Endodermal cell (in vitro differentiated cells): ENCODE measurements around the genes CHMP2B and NIT2.

DNA sequence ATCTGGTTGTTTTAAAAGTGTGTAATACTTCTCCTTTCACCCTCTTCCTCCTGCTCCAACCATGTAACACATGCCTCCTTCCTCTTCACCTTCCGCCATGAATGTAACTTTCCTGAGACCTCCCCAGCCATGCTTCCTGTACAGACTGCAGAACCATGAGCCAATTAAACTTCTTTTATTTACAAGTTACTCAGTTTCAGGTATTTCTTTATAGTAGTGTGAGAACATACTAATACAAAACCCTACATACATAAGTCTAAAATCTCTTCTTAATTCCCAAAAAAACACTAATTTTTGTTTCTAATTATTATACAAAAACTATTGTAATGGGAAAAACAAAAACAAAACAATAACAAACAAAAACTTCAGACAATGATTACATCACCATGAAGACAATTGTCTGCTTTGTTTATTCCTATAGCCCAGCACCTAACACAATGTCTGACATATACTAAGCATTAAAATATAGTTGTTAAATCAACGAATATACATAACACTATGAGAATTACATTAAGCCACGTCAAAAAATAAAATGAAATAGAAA, 29.7 kb downstream of the GBE1 start:
- PRO-cap, result no peak

DNA sequence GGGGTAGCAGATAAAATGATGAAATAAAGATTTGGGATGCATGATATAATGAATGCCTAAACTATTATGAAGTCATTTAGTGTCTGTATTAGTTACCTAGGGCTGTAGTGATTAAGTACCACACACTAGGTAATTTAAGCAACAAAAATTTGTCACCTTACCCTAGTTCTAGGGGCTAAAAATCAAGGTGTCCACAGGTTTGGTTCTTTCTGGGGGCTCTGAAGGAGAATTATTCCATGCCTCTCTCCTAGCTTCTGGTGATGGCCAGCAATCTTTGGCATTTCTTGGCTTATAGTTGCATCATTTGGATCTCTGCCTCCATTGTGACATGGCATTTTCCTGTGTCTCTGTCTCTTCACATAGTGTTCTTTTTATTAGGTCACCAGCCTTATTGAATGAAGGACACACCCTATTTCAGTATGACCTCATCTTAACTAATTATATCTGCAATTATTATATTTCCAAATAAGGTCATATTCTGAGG, 3.1 kb upstream of the GBE1 start:
- PRO-cap, result no peak

DNA sequence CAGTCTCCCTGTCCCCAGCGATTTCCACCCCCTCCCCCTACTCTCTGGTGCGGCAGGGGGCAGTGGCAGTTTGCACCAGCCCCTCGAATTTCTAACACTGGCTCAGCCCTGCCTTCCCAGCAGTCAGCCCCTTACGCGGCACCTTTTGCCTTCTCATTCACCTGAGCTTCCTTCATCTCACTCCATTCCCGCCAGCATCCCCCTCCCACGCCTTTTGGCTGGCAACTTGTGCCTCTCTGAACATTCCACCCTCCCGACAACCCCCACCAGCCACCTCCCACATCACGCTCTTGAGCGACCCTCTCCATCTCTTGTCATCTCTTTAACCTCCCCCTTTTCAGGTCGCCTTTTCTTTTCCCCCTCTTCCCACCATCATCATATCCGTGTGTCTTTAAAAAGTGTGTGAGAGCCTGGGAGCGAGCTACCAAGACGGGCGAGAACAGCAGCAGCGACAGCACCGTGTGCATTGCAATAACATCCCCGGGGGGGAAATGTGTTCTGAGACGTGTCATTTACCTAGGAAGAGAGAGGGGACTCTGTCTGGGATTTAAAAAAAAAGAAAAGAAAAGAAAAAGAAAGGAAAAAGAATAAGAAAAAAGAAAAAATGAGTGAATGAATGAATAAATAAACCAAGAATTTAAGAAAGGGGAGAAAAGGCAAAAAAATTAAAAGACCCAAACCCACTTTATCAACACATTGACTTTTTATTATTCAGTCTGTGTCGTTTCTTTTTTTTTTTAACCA, 1.1 kb downstream of the CADM2 start:
- PRO-cap, result no peak

DNA sequence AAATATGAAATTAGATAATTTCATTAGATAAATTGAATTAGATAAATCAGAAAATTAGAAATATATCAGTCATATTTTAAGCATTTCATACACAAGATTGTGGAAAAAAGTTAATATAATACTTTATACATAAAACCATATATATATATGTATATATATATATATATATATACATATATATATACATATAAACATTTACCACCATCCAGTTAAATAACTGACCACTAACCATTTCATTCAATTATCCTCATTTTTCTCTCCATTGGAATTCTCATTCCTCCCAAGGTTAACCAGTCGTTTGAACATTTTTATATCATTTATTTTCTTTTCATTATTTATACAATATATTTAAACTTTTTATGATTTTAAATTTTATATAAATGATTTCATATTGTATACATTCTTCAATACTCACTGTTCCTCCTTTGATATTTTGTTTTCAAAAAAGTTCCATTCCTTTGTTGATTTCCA, 424.6 kb downstream of the CADM2 start:
- PRO-cap, result no peak

DNA sequence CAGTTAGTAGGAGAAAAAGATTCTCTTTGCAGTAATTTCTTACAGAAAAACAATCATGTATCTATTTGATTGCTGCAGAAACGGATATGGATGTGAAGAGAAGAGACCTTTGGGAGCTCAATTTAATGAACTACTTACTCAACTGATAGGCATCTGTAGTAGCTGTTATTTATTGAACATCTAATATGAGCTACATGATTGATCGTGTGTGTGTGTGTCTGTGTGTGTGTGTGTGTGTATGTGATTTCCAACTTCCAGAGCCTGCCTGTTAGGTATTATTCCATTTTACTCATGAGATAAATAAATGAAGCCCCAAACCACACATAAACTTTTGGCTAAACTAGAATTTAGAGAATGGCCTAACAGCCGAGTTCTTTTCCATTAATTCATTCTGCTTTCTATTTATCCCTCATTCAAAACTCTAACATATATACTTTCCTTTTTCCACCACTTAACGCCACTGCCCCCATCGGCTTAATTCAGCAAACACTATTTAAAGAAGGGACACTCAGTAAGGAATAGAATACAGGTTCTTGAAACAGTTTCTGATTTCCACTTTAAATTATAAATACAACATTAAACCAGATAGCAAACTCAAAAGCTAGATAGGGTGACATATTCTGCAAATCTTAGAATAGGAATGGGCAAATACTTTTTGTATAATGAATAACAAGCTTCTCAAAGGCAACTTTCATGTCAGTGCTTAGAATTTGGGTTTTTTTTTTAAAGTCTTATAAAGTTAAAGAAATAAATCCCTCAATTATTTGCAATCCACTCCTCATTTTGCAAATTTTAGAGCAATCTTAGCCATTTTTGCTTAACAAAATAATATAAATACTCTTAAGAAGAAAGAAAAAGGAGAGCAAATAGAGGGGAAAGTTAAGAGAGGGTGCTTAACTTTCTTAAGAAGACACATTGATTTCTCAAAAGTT, 47.9 kb downstream of the VGLL3 start:
- PRO-cap, result no peak

- PRO-cap, result bidirectional peak, plus-strand start at chr3:86990627, minus-strand start at chr3:86990545
Measured at GRCh38 chr3:86990132-86990797, 684 bp downstream of the VGLL3 start.

DNA sequence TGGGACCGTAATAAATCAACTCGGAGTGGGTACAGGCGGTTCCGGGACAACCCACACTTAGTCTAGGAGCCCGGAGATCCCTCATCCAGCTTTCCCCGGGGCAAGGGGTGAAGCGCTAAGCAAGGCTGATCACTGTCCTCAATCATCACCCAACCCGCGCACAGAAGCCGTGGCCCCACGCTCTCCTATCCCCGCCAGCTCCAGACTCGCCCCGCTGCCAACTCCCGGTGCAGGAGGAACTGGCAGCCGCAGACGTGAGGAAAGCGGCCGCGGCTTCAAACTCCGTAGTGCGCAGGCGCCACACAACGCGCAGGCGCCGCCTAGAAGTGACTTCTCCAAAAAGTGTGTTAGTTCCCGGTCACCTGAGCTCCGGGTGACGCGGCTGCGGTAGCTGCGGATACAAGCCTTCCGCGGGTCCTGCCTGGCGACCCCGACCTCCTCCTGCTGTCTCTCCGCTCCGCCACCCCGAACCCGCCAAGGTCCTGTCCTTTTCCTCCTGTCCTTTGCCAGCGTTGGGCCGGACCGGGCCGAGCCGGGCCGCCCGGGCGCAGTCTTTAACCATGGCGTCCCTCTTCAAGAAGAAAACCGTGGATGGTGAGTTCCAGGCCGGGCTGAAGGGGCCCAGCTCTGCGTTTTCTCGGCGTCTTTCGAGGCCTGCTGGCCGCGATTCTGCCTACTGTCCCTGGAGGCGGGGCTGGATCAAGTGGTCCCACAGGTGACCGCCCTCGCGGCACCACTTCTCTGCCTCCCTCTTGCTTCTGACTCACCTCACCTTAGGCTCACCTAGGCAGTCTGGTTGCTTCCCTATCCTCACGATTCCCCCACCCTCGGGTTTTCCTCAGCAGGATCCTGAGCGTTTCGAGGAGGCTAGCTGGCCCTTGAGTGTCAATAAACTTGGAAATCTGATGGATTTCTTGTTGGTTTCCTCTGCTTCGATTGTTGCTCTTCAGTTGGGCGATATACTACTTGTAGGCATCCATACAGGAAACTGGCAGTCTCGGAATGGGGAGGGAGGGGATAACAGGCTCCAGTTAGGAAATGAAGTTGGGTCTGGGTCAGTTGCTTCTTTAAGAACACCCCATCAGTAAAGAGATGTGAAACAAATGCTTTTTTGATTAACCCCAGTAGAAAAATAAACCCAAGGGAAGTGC, at the start of gene CHMP2B:
TSS of gene CHMP2B (plus strand) at position 347 of the 1,151 bp plus-strand sequence.
- PRO-cap, result bidirectional peak, plus-strand start at position 350 of the sequence, minus-strand start at position 208 of the sequence; bidirectional peak, plus-strand start at position 733 of the sequence, minus-strand start at position 760 of the sequence; unidirectional peak, minus-strand start at position 990 of the sequence

DNA sequence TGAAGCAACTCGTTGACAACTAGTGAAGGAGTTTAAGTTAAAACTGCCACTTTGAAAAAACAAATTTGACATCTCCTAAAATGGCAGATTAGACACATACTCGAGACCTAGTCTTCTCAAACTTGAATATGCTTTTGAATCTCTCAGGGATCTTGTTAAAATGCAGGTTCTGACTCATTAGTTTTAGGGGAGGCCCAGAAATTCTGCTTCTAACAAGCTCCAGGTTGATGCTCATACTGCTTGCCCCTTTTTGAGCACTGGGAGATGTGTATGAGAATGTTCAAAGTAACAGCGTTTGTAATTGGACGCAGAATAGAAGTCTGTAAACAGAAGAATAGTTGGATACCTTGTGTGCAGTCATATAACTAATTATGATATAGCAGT, 1.6 kb downstream of the C3orf38 start:
- PRO-cap, result no peak

DNA sequence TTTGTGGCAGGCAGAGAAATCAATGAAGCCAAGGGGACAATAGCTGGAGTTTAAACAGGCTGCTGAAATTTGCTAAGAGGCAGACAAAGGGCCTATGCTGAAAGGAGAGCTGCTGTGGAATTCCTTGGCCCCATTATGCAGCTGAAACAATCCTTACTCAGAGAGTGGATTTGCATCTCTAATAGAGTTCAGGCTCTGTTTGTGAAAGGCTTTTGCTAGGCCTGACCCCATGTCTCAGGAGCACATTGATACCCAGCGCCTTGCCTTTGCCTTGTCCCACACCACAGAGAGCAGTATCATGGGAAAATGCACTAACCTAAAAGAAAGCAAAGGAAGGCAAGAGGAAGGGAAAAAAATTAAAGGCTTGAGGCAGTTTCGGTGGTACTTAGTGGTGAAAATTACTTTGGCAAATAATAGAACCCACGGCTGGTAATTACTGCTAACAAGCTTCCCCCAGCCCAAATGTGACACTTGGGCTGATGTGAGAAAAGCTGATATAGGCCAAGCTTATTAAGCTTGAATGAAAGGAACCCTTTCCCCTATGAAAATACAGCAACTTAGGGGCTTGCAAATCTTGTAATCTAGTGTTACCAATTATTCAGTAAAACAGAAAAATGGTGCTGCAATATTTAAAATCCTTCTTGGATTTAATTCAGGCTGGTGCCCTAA, 194.9 kb upstream of the EPHA3 start:
- PRO-cap, result bidirectional peak, plus-strand start at position 367 of the sequence, minus-strand start at position 288 of the sequence

DNA sequence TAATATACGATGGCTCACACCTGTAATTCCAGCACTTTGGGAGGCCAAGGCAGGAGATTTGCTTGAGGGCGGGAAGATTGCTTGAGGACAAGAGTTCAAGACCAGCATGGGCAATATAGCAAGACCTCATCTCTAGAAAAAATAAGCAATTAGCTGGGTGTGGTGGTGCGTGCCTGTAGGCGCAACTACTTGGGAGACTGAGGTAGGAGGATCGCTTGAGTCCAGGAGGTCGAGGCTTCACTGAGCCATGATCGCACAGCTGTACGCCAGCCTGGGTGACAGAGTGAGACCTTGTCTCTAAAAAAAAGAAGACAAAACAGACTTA, 7.3 kb downstream of the NSUN3 start:
- PRO-cap, result no peak

DNA sequence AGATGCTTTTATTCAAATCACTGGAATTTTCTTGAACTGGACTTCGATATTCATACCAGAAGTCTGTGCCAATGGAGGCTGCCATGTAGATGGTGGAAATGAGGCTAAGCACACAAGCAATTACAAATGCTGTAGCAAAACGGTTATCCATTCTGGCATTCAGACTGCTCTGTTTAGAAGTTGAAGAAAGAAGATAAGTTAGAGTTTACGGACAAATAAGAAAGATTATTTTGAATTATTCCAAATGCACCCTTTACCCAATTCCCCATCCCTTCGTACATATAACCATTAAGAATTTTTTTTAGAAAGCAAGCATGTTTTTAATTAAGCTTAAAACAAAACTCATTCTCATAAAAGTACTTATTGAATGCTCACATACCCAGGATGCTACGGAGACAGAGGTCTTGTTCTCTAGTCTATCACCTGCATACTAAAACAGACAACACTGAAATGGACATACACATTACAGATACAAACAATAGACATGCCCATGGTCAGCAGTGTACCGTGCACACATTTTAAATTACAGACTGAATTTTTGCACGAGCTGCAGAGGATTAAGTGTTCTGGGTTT, 1.3 kb downstream of the CLDND1 start:
- PRO-cap, result no peak

DNA sequence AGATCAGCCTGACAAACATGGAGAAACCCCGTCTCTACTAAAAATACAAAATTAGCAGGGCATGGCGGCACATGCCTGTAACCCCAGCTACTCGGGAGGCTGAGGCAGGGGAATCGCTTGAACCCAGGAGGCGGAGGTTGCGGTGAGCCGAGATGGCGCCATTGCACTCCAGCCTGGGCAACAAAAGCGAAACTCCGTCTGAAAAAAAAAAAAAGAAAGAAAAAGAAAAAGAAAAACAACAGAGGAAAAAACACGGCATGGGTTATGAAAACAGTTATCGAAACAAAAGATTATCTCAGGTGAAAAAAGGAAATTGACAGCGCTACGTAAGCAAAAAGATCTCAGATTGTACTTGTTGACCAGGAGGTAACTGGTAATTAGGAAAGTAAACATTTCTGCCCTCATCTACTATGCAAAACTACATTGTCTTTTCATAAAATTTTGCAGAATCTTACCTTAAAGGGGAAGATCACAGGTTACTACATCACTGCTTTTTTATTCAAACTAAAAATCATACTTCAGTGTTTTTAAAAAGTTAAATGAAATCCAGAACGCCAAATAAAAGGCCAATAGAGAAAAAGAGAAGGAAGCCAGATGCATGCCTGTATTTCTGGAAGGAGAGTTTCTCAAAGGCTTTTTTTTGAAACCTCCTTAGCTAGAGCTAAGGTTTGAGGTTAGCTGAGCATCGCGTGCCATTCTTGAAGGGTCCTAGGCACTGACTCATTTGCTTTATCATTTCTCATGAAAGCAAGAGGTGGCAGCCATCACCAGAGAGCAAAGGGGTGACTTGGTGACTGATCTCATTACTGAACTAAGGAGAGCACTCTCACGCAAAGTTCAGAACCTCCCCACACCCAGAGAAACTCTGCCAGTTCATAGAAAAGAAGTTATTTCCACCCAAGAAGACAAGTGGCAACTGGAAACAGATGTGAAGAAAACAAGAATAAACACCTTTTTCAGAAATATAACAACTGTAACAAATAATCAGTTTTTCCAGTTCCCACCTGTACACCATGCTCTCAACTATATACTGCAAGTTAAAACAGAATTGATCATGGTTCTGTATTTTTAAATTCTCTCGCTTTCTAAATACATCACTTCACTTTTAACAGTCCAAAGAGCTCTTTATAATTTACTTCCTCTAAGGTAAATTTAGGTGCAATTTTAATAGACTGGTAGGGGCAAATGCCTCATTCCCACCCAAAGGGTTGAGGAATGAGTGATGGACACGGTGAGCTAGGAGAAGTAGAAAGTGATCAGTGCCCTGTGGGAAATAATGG, 24.3 kb downstream of the GPR15 start:
- PRO-cap, result no peak

DNA sequence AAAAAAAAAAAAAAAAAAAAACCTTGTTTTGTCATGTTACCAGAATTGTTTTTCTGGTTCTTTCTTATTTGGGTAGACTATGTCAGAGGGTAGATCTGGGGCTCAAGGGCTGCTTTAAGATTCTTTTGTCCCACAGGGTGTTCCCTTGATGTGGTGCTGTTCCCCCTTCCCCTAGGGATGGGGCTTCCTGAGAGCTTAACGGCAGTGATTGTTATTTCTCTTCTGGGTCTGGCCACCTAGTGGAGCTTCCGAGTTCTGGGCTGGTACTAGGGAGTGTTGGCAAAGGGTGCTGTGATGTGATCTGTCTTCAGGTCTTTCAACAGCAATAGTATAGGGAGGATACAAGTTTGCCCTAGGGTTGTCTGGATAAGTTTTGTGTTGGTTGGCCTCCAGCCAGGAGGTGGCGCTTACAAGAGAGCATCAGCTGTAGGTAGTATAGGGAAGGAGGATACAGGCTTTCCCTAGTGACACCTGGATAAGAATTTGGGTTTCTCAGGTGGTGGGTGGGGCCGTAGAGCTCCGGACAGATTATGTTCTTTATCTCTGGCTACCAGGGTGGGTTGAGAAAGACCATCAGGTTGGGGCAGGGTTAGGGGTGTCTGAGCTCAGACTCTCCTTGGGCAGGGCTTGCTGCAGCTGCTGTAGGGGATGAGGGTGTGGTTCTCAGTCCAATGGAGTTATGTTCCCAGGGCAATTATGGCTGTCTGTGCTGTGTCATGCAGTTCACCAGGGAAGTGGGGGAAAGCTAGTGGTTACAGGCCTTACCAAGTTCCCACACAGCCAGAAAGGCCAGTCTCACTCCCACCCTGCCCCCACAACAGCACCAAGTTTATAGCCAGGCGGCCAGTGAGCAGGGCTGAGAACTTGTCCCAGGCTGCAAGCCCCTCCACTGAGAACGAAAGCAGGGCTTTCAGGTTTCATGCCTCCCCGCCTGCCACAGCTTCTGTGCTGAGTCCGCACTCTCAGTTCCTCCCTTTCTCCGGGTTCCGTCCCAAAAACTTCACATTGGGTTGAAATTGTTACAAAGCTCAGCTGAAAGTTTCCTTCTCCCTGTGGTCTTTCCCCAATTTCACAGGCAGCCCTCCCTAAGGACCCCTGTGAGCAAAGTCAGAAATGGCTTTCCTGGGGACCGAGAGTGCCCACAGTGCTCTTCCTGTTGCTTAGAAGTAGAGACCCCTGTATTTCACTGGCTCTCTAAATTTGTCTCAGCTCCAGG, 19.4 kb upstream of the CPOX start:
- PRO-cap, result no peak

GRCh38 chr3:98811156-98811454, 48.0 kb downstream of the ST3GAL6 start:
- PRO-cap, result no peak

DNA sequence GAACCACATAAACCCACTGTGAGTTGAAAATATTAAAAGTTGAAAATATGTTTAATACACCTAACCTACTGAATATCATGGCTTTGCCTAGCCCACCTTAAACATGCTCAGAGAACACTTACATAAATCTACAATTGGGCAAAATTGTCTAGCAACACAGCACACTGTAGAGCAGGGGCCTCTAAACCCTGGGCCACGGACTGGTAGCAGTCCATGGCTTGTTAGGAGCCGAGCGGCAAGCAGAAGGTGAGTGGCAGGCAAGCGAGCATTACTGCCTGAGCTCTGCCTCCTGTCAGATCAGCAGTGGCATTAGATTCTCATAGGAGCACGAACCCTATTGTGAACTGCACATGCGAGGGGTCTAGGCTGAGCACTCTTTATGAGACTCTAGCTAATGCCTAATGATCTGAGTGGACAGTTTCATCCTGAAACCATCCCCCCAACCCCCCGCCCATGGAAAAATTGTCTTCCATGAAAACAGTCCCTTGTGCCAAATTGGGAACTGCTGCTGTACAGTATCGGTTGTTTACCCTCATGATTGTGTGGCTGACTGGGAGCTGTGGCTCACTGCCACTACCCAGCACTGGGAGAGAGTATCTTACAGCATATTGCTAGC, 26.0 kb downstream of the CMSS1 start:
- PRO-cap, result no peak

- PRO-cap, result no peak
Measured at GRCh38 chr3:100045674-100046222, 68.6 kb downstream of the FILIP1L start.

DNA sequence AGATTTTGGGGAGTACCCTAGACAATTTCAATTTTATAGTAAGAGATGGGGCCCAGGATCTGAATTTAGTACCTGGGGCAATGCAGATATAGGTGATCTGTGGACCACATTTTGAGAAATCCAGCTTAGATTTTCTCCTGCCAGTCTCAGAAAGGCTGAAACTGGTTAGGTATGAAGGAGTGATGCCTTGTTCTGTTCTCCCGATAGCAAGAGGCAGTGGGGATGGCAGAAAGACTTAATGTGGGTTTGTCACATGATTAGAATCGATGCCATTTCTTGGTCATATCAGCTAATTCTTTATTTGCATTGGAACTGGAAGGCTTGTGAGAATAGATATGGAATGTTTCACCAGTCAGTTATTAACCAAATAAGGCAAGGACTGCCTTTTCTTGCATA, 33.9 kb downstream of the FILIP1L start:
- PRO-cap, result no peak

DNA sequence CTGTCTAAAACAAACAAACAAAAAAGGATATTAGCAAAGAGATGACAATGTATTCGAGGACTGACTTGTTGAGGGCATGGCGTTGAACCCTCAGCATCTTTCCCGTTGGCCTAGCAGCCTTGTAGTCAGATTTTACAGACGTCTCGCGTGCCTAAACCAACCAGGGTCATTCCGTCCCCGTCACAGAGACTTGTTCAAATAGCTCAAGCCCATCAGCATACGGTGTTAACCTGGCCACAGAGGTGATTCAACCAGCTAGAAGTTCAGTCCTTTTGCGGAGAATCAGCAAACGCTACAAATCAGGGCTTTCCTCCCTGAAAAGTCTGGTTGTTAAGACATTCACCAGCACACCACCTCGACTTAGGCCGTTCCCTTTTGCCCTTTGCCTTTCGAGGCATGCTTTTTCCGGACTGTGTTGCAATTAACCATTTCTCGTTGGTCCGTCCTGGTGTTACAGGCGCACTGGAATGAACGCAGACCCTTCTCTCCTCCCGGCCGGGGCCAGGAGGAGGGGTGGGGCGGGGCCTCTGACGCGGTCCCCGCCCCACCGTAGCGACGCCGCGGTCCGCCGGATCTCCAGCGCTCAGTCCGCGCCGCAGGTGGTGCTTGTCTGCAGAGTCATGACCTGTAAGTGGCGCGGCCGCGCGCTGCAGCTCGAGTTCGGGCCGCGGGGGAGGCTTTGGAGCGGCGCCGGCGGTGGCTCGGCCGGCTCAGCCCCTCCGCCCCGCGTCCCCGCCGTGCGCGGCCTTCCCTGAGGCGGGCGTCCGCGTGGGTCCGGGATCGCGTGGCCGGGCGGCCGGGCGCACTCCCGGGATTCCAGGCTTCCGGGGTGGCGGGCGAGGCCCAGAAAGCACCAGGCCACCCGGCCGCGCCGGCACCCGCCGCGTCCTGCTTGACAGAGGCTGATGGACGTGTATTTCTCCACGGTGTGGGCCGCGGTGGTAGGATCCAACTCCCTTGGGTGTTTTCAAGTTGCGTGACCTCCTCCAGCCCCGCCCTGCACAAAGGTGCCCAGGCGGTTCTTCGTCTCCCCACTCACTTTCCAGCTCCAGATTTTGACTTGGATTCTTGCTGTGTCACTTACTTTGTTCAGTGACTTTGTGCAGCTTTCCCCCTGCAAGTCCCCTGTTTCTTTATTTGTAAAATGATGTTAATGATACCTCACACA, at the start of gene NIT2:
TSS of gene NIT2 (plus strand) at position 586 of the 1,168 bp plus-strand sequence.
- PRO-cap, result unidirectional peak, plus-strand start at position 239 of the sequence; bidirectional peak, plus-strand start at position 657 of the sequence, minus-strand start at position 469 of the sequence; bidirectional peak, plus-strand start at position 884 of the sequence, minus-strand start at position 890 of the sequence

DNA sequence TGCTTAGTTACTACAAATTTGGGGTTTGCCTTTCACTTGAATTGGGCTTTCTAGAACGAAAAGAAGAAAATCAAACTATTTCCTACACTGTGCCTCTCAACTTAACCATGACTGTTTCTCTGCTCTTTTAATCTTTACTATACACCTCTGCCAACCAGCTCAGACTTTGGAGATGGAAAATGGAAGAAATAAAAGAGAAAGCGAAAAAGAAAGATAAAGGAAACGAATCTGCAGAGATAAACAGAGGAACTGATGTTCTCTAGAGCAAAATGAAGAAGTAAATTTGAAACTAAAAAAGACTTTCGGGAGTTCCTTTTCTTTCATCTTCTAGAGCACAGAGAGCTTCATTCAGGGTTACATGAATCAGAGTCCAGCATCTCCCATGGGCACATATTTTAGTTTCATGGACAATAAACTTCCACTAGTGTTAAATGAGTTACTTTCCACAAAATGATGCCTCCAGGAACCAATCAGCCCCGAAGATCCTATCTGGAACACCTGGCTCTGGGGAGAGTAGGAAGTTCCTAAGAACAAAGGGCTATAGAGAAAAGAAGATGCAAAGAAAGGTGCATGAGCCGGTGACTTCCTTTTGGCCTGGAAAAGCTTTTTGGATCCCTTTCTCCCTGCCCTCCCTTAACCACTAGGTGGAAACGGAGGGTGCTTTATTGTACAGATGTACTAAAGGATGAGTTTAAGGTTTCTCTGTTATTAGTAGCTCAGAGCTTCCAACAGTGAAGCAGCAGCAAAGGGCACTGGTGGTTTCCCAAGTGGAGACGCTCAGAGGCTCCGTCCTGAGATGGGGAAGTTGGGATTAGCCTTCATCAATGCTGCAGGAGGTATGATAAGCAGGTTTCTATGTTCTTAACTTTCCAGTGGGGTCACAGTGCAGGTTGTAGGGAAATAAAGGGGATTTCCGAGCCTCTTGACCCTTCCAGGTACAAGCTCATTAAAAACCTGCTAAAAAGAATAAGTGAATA, 6.1 kb upstream of the ADGRG7 start:
- PRO-cap, result unidirectional peak, plus-strand start at position 708 of the sequence

DNA sequence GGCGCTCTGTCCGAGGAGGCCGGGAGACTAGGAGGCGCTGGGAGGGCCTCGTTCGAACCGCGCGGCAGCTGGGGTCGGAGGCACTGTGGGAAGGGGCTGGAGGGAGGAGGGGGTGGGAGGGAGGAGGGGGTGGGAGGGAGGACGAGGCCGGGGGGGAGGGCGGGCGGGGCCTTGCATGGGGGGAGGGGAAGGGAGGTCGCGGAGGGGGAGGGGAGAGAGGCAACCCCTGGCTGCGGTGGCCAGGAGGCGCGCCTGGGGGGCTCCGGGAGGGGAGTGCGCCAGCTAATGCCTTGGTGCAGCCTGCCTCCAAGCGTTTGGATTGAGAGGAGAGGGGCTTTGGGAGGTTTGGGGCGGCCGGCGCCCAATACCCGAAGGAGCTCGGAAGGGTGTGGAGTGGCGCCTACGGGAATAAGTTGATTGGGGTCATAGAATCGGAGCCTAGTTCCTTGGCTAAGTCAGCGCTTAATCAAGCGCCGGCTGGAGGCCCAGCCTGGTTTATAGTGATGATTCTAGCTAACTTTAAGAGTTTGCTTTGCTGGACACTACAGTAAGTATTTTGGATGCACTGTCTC, 541 bp downstream of the TFG start:
- PRO-cap, result bidirectional peak, plus-strand start at position 256 of the sequence, minus-strand start at position 87 of the sequence; bidirectional peak, plus-strand start at position 317 of the sequence, minus-strand start at position 321 of the sequence